Tibial nerve (tissue), 3 donors: Measurements from ENCODE around the gene PROSER1.

GRCh38 chr13:33682849-33683201 is 135.1 kb upstream of the RFC3 start:
- PRO-cap, result no peak
- RAMPAGE, long total RNA, 3 experiments, result no peak in any of the 3 experiments

GRCh38 chr13:33728068-33728705 is 89.8 kb upstream of the RFC3 start:
- PRO-cap, result unidirectional peak, plus-strand start at chr13:33728472
- RAMPAGE, long total RNA, 3 experiments, result no peak in any of the 3 experiments

DNA sequence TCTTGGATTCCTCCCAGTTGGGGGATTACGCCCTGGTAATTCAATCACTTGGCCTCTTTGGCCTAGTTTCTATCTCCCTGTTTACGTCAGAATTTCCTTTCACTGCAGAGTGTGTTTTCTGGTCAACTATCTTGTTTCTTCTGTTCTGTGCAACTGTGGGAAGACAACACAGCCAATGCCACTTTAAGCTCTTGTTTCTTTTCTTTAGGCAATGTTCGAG is 257.4 kb upstream of the MAB21L1 start:
- PRO-cap, result unidirectional peak, plus-strand start at position 143 of the sequence
- RAMPAGE, long total RNA, 3 experiments, result no peak in any of the 3 experiments

GRCh38 chr13:36303883-36304782 is 6.5 kb upstream of the CCDC169 start:
- PRO-cap, result no peak
- RAMPAGE, long total RNA, 3 experiments, result no peak in any of the 3 experiments

GRCh38 chr13:37070271-37070724 is 10.8 kb upstream of the SUPT20H start:
- PRO-cap, result no peak
- RAMPAGE, long total RNA, 3 experiments, result no peak in any of the 3 experiments

- PRO-cap, result no peak
- RAMPAGE, long total RNA, 3 experiments, result no peak in any of the 3 experiments
These were observed 10.3 kb downstream of the FREM2 start for GRCh38 chr13:38697130-38697626.

GRCh38 chr13:39026176-39026569 is 11.7 kb downstream of the PROSER1 start:
- PRO-cap, result no peak
- RAMPAGE, long total RNA, 3 experiments, result no peak in any of the 3 experiments

GRCh38 chr13:39036959-39038156 is at the start of gene PROSER1:
Gene PROSER1 (minus strand): TSS chr13:39038089.
- PRO-cap, result unidirectional peak, minus-strand start at chr13:39038061; bidirectional peak, plus-strand start at chr13:39038398, minus-strand start at chr13:39038096
- RAMPAGE, long total RNA, 3 experiments, result no peak in any of the 3 experiments

DNA sequence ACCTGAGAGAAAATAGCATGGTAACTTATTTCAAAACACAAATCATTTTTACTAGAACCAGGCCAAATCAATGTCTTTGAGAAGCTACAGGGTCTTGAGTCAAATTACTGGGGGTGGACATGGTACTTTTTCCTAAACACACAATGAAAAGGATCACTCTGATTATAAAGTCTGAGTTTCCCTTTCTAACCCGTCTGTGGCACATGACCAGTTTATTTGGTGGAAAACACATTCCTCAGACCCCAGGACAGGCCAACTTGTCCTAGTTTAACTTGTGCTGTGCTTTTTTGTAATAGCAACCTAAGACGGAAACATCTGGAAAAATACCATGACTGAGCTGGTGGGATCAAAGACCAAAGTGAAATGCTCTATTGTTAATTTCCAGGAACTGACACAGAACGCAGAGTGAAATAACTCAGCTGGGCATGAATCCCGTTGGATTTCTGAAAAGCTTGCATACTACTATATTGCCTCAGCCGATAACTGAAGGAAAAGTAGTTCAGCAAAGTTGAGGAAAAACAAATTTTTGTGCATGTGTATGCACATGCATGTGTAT is 188.1 kb downstream of the LHFPL6 start:
- PRO-cap, result no peak
- RAMPAGE, long total RNA, 3 experiments, result no peak in any of the 3 experiments

DNA sequence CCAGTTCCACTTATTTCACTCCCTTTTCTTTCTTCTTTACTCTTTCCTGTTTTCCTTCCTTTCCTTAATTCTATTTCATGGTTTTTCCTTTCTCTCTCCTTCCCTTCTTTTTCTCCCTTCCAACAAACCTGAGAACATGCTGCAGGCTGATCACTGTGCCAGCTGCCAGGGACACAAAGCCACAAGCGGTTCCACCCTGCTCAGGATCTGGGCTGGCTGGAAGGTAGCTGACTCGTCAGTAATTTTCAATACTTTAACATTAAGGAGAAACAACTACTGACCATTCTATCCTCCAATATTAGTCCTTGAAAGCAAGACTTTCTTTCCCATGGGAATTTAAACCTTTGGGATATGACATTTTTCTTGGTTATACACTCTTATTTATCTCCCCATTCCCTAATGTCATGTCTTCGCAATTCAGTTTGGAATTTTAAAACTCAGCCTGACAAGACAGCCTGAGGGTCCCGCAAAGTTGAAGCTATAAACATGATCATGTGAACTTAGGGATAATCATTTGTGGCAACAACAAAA is 143.6 kb downstream of the LHFPL6 start:
- PRO-cap, result no peak
- RAMPAGE, long total RNA, 3 experiments, result start-site peak on the minus strand in 1 of 3 experiments, centred at position 164 of the sequence, 19 reads per replicate

GRCh38 chr13:40115834-40116589 is 460.6 kb downstream of the COG6 start:
- PRO-cap, result unidirectional peak, minus-strand start at chr13:40116163
- RAMPAGE, long total RNA, 3 experiments, result no peak in any of the 3 experiments

DNA sequence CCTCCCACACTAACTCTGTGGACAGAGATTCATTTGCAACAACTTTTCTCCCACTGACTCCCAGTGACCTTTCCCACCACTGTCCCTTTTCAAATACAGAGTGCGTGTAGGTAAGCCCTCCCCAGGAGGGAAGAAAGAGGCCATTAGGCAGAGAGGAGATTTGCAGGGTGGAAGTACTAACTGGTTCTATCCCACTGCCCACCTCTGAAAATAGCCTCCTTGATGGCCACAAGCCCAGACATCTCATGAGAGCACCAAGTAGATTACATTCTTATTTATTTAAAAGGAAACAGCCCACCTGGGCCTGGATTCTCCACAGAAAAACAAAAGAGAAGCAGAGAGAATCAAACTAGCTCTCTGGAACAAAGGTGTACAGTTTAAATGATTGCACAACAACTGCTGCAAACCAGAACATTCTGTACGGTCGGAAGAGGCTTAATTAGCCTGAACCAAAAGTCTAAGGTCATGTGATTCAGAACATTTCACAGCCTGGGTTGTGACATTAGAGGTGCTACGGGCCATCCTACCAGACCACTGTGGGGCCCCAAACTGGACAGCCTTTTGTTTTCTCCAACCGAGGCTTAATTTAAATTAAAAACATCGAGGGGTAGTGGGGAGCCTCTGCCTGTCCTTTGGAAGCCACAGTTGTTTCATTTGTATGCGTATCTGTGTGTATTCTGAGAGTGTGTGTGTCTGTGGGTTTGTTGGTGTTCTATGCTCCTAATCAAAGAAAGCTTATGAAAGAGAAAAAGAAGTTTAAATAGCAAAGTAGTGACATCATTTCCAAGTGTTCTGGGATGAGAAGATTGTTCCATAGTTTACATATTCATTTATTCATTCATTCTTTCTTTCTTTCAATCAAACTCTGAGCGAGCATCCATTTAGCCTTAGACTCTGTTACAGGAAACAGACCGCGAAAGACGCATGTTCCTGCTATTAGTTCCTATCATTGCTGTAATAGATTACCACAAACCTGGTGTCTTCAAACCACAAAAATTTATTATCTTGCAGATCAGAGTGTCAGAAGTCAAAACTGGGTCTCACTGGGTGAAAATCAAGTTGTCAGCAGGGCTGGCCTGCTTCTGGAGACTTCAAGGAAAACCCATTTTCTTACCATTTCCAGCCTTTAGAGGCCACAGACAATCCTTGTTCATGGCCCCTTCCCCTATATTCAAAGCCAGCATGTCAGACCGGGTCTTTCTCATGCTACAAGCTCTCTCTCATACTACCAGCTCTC is 444.9 kb downstream of the FOXO1 start:
- PRO-cap, result no peak
- RAMPAGE, long total RNA, 3 experiments, result no peak in any of the 3 experiments

- PRO-cap, result no peak
- RAMPAGE, long total RNA, 3 experiments, result no peak in any of the 3 experiments
These were observed 114.9 kb downstream of the FOXO1 start for GRCh38 chr13:40551185-40552359.

DNA sequence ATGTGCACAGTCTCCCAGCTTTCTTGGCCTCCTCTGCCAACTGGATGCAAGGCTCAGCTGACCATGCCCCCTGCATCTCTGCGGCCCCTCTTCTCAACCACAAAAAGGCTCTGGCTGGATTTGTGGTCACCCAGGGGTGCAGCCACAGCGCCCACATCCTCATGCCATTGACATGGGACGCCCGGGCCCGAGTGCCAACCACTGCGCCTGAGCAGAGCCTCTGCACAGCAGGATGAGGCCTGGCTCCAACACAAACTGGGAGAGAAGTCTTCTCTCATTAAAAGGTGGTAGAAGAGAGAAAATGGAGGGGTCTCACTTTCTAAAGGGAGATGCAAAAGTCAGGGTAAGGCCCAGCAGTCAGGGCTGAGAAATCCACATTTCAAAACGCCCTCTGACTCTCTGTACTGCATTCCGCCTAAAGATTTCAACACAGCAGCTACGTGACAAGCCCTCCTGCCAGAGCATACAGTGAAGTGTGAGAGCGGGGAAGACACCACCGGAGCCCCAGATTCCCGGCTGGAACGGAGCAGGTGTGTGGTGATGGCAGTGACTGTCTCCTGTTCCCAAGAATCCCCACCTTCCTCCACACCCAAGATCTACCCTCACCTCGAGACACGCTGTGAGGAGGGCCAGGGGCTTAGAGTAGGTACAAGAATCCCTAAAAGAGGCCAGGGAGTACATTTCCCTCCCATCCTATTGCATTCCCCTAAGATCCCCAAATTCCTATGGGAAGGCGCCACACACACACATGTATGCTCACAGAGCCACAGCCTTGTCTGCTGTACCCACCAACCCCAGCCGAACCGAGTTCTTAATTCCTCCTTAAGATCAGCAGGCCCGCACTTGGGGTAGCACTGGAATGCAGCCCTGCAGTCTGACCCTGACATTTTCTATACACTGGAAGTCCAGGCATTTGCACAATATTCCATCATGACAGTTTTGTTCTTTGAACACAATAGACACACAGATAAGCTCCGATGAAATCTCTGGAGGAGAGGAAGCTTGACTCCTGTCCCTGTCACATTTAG is 103.1 kb downstream of the FOXO1 start:
- PRO-cap, result no peak
- RAMPAGE, long total RNA, 3 experiments, result no peak in any of the 3 experiments

DNA sequence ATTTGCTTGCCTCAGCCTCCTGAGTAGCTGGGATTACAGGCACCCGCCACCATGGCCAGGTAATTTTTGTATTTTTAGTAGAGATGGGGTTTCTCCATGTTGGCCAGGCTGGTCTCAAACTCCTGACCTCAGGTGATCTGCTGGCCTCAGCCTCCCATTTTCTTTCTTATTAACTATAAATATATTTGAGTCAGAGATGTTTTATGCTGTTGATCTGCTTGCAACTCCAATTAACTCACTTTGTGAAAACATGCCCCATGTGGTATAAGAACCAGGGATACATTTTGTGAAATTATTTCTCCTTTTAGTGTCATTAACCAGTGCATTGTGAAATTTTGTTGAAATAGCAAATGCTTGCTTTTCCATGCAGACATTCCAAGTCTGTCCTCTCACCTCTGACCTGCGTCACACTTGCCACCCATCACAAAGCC is 5.1 kb upstream of the SLC25A15 start:
- PRO-cap, result no peak
- RAMPAGE, long total RNA, 3 experiments, result no peak in any of the 3 experiments

DNA sequence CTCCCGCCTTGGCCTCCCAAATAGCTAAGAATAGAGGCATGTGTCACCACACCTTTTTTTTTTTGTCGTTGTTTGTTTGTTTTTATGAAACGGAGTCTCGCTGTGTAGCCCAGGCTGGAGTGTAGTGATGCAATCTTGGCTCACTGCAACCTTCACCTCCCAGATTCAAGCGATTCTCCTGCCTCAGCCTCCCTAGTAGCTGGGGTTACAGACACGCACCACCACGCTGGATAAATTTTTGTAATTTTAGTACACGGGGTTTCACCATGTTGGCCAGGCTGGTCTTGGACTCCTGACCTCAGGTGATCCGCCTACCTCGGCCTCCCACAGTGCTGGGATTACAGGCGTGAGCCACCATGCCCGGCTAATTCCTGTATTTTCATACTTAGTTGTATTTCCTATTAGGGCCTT is 714 bp upstream of the SLC25A15 start:
- PRO-cap, result no peak
- RAMPAGE, long total RNA, 3 experiments, result no peak in any of the 3 experiments

DNA sequence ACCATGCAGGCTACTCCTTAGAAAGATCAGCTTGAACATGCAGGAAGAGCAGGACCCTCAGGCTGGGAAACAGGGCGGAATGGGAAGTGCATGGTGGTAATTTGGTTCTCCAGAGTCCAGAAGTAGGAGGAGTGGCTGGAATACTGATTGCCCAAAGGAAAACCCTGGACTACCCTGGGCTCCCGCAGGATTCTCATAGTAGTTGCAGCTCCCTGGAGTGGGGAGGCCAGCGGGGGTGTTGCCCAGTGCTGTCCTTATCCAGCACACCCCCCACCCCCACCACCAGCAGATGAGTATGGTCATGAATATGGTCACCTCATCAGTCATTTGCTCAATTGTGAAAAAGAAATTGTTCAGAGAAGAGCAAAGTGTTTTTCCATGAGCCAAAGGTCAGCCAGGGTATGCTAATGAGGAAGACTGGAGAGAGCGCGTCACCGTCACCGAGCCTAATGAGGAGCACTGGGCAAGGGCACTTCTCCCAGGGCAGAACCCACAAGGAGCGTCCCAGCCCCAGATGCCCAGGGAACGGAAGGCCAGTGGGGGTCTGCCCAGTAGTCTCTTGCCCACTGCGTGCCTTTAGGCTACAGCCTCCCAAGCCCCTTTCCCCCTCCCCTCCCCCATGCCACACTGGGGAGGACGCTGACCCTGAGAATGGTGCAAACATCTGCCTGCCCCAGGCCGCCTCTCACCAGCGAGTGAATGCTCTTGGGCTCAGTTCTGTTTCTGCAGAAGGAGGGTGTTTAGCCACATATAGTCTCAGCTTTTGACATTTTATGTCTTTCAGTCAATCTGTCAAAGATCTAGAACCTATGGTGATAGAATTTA is 5.3 kb downstream of the SLC25A15 start:
- PRO-cap, result no peak
- RAMPAGE, long total RNA, 3 experiments, result no peak in any of the 3 experiments

DNA sequence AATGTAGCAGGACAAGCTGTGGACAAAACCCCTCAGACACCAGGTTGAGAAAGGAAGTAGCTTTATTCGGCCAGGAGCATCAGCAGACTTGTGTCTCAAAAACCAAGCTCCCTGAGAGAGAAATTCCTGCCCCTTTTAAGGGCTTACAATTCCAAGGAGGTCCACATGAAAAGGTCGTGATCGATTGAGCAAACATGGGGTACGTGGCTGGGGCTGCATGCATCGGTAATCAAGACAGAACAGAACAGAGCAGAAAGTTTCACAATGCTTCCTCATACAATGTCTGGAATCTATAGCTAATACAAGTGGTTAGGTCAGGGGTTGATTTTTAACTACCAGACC is 91.4 kb downstream of the SLC25A15 start:
- PRO-cap, result no peak
- RAMPAGE, long total RNA, 3 experiments, result no peak in any of the 3 experiments

GRCh38 chr13:40920733-40921534 is 98.2 kb downstream of the ELF1 start:
- PRO-cap, result bidirectional peak, plus-strand start at chr13:40921438, minus-strand start at chr13:40921363
- RAMPAGE, long total RNA, 3 experiments, result no peak in any of the 3 experiments

DNA sequence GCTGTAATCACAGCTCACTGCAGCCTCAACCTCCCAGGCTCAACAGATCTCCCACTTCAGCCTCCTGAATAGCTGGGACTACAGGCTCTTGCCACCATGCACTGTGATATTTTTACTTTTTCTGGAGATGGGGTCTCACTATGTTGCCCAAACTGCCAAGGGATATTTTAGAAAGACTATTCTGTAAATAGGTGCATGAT is 90.6 kb downstream of the ELF1 start:
- PRO-cap, result no peak
- RAMPAGE, long total RNA, 3 experiments, result no peak in any of the 3 experiments